ENCODE measurements around a stretch of chr3.

DNA sequence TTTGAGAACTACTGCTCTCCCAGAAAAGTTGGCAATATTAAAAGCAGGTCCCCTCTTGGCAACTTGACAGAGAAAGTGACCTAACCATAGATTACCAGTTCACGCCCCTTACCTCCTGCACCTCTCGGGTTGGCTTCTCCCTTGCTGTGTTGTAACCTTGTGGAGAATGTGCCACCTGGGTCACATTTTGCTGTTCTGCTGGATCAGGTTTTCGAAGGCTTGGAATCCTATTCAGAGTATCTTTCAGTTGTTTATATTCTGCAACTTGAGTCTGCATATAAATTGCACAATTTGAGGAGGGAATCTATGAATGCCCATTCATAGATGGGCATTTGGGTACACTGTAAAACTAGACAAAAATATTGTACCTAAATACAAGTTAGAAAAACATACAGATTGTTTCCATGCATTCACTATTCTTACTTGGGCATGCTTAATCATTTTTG lies 59.0 kb downstream of the GOLIM4 start:
- PRO-cap = no peak

GRCh38 chr3:168091378-168091767 lies 4.4 kb downstream of the GOLIM4 start:
- PRO-cap = no peak

DNA sequence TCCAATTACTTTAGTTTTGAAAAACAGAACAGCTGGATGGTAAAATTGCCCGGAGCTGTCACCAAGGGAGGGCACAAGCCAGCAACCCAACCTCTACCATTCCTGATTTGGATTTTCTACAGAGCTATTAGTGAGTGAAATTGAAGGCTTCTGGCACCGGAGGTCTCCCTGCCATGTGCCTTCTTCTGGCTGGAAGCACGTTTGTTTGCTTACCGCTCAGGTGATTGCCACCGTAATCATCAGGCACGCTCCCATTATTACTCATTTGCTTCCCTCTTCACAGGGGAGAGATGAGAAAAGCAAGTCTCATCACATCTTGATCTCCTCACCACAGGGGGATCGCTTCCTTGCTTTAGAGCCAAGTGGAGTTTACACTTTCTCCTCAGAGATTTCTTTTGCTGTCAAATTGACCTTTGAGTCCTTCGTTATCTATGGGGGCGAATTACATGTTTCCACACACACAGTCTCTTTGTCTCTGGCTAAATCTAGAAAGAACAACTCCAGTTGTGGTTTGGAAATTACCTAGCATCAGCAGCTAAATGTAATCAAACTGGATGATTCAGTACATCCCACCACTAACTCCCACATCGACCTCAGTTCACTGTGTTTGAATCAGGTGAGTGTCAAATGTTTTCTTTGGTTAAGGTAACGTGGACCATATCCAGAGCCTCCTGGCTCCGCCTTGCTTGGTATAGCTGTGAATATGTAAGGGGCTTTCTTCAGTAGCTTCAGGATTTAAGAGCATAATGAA lies 421.8 kb upstream of the GOLIM4 start:
- PRO-cap = no peak

DNA sequence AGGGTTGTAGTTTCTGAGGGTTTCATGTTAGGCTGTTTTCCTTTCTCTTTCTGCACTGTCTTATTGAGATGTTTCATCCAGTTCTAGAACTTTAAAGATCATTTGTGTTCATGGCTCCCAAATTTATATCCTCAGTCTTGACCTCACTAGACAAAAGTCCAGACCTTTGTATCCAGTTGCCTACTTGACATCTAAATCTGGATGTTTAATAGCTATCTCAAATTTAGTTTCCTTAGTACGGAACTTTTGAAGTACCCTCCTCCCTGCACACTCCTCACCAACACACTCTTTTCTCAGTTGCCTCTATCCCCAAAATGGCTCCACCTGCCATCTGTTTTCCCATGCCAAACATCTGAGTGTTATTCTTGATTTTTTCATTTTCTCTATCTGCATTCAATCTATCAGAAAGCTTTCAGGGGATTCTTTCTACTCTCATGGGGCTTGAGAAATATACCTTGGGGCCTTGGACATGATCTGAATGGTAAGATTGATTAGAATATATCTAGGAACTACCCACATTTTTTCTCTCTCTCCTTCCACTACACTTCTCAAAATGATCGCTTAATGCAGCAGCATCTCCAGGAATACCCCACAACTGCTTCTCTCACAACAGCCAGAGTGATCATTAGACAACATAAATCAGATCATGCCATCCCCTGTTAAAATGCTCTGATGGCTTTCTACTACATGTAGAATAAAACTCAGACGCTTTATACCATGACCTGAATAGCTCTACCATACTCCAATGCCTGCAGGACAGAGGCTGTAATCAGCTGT lies 451.7 kb downstream of the MECOM start:
- PRO-cap = no peak

GRCh38 chr3:169288368-169289103 lies 375.0 kb downstream of the MECOM start:
- PRO-cap = no peak

DNA sequence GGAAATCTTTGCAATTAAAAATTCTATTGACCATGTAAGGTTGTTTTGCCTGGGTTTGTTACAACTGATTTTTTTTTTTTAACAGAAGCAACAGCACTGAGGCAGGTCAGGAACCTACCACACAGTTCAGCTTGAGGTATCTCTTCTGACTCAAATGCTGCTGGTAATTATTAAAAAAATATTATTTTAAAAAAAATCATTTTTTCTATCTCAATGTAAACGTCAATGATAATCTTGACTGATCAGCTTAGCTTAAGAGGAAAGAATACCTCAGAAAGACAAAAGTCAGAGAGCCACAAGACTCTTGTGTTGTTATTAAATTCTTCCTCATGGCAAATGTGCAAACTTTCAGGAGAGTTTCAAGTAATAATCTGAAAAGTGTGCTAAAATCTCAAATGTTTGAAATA lies 366.0 kb downstream of the MECOM start:
- PRO-cap = no peak

DNA sequence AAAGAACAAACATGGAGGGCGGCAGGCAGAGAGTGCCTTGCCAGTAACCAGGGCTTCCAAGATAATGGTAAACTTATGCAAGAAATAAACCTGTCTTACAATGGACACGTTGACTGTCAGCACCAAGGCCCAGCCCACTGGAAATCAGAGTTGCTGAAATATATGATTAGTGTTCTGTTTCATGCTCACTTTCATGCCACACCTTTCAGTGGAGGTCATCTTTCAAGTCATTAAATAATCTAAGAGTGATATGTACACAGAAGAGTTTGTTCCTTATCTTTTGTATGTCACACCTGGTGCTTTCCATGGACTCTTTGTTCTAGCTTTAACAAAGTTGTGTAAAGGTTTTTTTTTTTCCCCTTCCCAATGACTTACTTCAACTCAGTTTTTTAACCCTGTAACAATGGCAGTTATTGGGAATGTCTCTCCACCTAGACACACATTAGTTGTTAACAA lies 358.0 kb downstream of the MECOM start:
- PRO-cap = no peak

GRCh38 chr3:169307214-169307717 lies 356.2 kb downstream of the MECOM start:
- PRO-cap = no peak

- PRO-cap = no peak
These were observed 4.4 kb downstream of the MECOM start for GRCh38 chr3:169659049-169659600.

DNA sequence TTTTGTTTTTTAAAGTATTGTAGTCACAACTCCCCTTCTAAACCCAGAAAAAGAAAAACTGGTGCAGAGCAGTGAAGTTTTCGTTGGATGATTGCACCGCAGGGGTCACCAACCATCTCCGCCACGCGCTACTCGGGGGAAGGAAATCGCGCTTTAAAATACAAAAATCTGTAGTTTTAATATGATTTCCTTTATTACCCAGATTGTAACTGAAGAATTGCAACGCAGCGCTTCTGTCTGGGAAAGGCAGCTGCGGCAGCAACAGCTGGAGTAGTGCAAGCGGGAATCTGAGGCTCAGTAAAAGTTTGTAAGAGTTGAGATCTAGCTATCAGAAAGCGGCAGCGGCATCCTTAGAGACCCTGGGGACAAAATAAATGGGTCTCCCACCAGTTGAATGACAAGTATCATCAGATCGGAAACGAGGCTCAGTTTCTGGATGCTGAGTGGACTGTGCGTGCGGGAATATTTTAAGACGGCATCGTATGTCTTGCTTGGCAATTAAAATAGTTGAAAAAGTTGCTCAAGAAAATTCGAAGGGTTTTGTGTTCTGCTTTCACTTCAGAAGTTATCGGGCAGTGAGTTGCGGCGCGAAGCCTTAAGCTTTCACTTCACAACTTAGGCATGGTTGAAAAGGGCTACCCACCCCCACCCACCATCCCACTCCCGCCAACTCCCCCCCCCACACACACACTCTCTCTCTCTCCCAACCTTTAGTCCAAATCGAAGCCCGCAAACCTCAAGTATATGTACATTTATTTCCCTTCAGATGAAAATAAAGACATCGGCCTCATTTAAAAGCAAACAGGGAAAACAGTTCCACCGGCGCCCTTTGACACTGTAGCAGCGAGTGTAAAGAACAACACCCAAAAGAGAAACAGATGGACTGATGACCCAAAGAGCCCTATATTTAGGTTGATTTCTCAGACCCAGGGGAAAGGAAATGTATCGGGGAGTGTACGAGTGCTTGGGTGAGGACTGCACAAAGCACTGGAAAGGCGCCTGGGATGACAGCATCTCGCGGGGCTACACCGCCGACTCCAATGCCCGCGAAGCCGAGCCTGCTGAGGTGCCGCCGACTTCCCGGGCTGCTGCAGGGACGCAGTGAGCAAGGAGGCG lies 2.5 kb downstream of the MECOM start:
- PRO-cap = bidirectional peak, plus-strand start at position 556 of the sequence, minus-strand start at position 299 of the sequence; bidirectional peak, plus-strand start at position 980 of the sequence, minus-strand start at position 851 of the sequence

DNA sequence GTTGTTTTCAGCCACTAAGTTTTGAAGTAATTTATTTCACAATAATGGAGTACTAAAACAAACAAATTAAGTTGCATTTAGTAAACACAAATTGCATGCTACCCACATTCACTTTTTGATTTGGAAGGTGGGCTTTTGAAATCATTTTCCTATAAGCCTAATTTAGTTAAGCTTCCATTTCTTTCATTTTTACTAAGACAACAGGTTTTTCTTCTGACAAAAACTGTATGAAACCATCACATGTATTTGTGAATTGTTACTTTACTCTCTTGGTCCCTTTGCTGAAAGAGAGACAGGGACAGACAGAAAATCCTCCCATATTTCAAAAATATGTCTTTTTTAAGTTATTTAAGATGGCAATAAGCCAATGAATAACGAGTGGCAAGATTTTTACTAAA lies 26.4 kb upstream of the SEC62 start:
- PRO-cap = no peak

- PRO-cap = bidirectional peak, plus-strand start at chr3:169967282, minus-strand start at chr3:169967175
These were observed 532 bp downstream of the SEC62 start for GRCh38 chr3:169966923-169967754.

GRCh38 chr3:170277935-170278264 lies 55.7 kb downstream of the PRKCI start:
- PRO-cap = no peak

- PRO-cap = no peak
These were observed 1.4 kb downstream of the SLC7A14 start for GRCh38 chr3:170584191-170585099.

DNA sequence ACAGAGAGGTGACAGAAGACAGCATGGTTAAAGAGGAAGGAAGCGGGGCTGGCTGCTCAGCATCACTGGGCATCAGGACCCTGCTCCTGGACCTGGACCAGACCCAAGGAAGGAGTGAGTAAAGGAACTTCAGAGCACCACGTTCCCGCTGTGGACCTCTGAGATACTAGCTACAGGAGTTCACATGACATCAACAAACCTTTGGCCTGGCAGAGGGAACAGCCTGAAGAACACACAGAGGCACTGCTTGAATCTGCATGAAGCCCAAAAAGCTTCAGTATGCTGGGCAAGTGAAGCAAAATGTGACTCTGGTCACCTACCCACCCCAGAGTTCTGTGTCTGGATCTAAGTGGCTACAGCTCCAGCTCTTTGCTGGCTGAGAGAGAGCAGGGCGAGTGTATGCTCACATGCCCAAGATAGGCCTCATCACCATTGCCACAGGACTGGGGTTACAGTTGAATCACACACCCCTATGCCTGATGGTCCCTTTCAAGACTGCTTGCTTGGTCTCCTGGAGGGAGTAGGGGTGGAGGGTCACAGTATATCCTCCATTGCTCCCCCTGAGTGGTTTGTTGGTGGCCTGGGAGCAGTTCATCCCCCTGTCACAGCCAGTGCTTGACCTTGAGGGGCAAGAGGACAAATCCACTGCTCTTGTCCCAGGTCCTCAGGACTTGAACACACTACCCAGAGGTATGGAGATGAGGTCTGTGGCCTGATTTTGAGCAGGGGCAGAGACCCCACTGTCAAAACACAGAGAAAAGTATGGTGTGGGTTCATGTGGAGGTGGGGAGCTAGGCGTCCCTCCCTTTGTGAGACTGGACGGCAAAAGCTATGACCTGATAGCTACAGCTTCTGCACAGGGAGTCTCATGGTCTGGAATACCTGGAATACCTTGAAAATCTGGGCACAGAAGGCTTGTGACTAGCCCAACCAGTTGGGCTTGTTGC lies 37.9 kb downstream of the SLC2A2 start:
- PRO-cap = no peak

- PRO-cap = unidirectional peak, minus-strand start at chr3:171296190
These were observed 164.2 kb downstream of the TNIK start for GRCh38 chr3:171295979-171296381.

DNA sequence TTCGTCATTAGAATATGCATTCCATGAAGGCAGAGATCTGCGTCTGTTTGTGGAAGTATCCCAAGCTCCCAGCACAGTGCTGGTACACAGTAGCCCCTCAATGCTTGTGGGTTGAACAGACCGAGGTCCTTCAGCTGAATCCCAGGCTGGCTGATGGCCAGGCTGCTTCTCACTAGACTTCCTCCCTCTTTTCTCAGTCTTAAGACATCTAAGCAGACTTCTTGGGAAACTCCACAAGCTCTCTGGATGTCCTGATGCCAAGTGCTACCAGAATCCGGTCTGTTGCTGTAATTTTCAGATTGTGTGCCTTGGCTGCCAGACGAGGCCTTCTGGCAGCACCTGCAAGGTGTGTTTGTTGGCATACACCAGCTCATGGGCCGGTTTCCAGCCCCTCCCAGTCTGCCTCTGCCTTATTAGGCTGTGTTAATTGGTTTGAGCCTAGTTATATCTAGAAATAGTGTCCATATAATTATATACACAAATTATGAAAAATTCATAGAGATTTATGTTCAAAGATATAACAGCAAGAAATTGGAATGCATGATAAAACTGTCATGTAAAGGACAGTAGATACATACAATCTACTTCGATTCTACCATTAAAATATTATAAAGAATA lies 120.6 kb downstream of the TNIK start:
- PRO-cap = no peak

- PRO-cap = no peak
These were observed 126.2 kb downstream of the PLD1 start for GRCh38 chr3:171683900-171684765.

DNA sequence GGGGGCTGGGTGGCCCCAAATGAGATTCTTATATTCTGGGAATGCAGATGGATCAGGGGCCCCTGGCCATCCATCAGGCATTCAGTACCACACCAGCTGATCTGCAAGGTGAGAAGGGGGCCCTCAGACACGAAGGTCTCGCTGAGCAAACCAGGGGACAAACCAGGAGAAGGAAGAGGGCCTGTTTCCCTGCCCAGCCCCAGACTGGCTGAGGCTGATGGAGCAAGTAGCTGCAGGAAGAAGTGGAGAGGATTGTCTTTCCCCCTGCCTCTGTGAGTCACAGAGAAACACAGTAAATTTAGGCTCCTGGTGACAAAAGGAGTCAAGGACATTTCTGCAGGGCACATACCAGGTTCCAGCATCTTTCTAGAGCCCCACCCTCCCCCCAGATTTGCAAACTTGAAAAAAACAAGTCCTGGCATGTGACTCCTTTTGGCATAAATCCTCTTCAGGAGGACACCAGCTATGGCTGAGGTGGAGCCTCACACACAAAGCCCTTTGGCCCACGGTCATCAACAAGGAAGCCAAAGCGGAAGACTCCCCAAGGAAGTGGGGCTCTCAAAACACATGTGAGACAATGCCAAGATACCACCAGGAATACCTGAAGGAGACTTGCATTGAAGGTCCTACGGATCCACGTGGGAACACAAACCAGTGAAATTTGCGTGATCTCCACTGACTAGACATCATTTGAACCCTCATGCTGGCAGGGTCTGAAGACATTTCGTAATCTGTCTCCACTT lies 17.7 kb downstream of the PLD1 start:
- PRO-cap = no peak

- PRO-cap = no peak
These were observed 15.1 kb upstream of the PLD1 start for GRCh38 chr3:171825210-171825874.